Urinary bladder (tissue), 3 donors: Measurements from ENCODE around the genes CRNN, LCE3E, LCE1C, SPRR2A, S100A9, S100A16 and S100A1.

GRCh38 chr1:151654120-151654467 is 42.2 kb downstream of the SNX27 start:
- PRO-cap: no peak
- RAMPAGE, long total RNA: no peak

GRCh38 chr1:151717909-151718656 is 1.5 kb upstream of the CELF3 start:
- PRO-cap: no peak
- RAMPAGE, long total RNA: no peak

DNA sequence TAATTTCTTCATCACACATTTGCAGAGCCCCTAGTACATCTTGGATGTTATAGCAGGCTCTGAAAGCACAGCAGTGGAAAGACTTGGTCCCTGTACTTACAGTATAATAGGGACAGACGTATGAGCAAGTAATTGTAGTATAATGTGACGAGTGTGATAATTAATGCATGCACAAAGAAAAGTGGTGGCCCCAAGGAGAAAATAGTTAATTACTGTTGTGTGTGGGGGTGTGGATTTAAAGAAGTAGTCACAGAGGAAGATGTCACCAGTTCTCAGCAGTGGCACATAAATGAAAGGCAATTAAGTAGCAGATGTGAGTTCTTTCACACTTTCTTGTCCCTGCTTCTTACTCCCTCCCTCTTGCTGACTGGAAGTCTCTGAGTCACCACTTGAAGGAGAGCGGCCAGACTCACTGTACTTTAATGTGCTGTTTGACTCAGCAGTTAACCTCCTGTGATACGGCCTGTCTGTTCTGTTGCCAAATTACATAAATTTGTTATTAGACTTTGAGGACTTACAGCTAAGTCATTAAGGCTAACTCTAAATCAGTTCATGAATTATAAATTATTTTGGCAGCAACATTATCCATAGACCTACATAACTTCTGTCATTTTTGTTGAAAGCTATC is 20.8 kb downstream of the S100A10 start:
- PRO-cap: no peak
- RAMPAGE, long total RNA: no peak

GRCh38 chr1:152313234-152313744 is 11.8 kb downstream of the FLG start:
- PRO-cap: no peak
- RAMPAGE, long total RNA: no peak

DNA sequence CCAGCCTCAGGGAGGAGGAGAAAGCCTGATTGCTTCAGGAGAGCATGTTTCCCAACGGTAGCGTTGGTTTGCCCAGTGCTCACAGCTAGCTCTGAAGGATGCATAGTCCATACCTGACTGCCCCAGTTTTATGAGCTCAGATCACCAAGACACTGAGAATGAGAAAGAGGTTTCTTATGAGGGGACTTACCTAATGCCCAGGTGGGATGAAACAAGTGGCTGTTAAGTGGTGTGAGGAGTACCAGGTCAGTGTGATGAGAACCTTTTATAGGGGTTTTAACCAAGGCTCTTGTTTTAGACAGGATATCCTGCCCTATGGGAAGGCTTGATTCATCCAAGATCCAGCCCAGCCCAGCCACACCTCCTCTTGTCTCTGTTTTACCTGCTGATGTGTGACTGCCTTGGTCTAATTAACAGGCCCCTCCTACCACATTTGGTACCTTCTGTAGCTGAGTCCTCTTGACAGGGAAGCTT is at the start of gene CRNN:
TSS of gene CRNN (minus strand) at position 240 of the 474 bp plus-strand sequence.
- PRO-cap: no peak
- RAMPAGE, long total RNA: no peak

- PRO-cap: no peak
- RAMPAGE, long total RNA: no peak
Measured at GRCh38 chr1:152566559-152566895, at the start of gene LCE3E. Gene LCE3E (minus strand): TSS chr1:152566780.

DNA sequence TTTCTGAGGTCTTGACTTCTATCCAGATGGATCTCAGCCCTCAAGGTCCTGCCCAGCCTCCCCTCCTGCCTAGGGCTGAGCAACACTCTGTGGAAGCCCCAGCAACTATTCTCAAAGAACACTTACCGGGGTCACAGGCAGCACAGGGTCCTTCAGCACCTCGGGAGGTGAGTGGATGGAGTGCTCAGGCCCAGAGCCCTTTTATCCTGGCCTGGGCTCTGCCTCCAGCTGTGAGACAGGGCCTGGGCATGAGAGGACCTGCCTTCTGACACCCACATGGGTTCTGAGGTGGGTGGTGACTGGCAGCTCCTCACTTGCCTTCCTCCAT is at the start of gene LCE1C:
TSS of gene LCE1C (minus strand) at position 177 of the 328 bp plus-strand sequence.
- PRO-cap: no peak
- RAMPAGE, long total RNA: no peak

DNA sequence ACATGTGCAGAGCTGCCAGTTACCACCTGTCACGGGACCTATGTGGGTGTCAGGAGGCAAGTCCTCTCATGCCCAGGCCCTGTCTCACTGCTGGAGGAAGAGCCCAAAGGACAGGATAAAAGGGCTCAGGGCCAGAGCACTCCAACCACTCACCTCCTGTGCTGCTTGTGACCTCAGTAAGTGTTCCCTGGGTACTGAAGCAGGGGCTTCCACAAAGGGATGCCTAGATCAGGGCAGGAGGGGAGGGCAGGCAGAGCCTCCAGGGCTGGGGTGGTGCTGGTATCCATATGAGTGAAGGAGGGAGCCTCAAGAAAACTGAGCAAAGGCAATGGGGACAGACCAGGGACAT is 590 bp upstream of the LCE1B start:
- PRO-cap: no peak
- RAMPAGE, long total RNA: no peak

- PRO-cap: no peak
- RAMPAGE, long total RNA: no peak
Measured at GRCh38 chr1:153057267-153057781, at the start of gene SPRR2A. Gene SPRR2A (minus strand): TSS chr1:153057512.

DNA sequence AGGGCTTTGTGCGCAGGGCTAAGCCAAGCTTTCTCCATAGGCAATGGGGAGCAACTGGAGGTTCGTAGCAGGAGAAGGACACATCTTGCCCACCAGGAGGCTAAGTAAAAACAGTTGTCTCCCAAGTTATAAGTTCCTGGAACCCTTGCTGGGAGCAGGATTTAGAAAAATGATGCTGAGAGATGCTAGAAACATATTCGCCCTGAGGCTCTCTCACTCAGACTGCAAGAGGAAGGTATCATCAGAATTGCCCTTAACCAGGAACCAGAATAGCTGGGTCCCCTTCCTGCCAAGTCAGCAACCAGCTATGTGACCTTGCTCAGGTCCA is 717 bp upstream of the S100A9 start:
- PRO-cap: no peak
- RAMPAGE, long total RNA: no peak

- PRO-cap: no peak
- RAMPAGE, long total RNA: start-site peak on the plus strand at chr1:153357854-153357881, 27 and 256 reads in 2 replicates
Measured at GRCh38 chr1:153357545-153358580, at the start of gene S100A9. Gene S100A9 (plus strand): TSS chr1:153357854.

DNA sequence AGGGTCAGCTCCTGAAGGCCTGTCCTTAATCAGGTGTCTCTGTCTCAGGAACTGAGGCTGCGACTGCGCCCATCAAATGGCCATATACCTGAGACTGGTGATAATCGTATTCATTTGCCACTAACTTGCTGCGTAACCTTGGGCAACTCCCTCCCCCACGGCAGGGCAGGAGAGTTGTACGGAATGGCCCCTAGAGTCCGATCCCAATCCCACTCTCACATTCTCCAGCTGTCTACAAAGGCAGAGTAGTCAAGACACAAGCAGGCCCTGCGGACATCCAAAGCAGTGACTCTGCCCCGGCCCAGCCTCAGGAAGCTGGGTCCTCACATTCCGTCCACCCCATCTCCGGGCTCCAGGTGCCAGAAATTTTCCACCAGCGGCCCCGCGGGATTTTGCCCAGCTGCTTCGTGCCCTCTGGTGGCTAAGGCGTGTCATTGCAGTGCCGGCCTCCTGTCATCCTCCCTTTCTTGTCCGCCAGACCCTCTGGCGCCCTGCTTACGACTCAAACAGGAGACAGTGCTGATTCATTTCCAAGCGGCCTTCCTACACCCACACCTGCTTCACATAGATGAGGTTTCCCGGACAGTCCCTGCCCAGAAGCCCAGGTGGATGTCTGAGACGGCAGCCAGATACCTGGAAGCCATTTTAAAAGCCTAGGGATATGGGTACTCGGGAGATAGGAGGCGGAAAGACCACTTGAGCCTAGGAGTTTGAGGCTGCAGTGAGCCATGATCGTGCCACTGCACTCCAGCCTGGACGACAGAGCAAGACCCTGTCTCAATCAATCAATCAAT is 2.9 kb upstream of the S100A2 start:
- PRO-cap: bidirectional peak, plus-strand start at position 527 of the sequence, minus-strand start at position 347 of the sequence
- RAMPAGE, long total RNA: no peak

- PRO-cap: no peak
- RAMPAGE, long total RNA: no peak
Measured at GRCh38 chr1:153577392-153578108, 11.9 kb upstream of the S100A2 start.

GRCh38 chr1:153610825-153611565 is 1.9 kb downstream of the S100A16 start:
- PRO-cap: no peak
- RAMPAGE, long total RNA: no peak

- PRO-cap: bidirectional peak, plus-strand start at chr1:153613287, minus-strand start at chr1:153613069
- RAMPAGE, long total RNA: start-site peak on the minus strand at chr1:153612987-153613107, 503 and 299 reads in 2 replicates
Measured at GRCh38 chr1:153612488-153613645, at the start of gene S100A16. Gene S100A16 (minus strand): TSS chr1:153613137.

DNA sequence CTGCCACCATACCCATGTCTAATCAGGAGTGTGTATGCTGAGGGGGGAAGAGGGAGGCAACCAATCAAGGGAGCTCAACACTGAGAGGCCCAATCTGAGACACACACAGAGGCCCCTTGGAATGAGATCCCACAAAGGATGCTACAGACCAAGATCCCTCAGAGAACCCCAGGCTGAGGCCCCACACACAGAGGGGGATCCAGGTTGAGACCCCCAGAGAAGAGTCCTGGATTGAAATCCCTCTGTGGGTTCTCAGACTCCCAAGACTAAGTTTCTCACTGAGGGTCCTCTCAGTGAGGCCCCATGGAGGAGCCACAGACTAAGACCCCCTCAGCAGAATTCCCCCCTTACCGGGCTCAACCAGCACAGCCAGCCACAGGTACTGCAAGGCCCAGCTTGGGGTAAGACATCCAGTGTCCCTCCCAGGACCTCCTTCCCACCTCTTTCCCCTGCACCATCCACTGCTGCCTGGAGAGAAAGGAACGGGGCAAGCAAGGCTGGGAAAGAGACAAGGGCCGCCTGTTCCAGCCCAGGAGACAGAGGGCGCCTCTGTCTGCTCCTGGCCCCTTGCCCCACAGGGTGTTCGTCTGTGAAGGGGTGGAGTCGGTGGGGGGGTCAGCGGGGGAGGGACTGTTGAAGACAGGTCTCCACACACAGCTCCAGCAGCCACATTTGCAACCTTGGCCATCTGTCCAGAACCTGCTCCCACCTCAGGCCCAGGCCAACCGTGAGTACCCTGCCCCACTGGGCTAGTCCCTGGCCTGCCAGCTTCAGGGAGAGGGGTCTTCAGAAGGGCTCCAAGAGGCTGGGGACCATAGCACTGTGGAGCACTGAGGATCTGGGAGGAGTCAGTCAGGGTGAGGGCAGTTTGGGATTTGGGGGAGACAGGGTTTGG is at the start of gene S100A1:
TSS of gene S100A1 (plus strand) at position 665 of the 895 bp plus-strand sequence.
- PRO-cap: no peak
- RAMPAGE, long total RNA: no peak

GRCh38 chr1:153645248-153646374 is 11.7 kb downstream of the CHTOP start:
- PRO-cap: no peak
- RAMPAGE, long total RNA: no peak

- PRO-cap: no peak
- RAMPAGE, long total RNA: no peak
Measured at GRCh38 chr1:153662006-153662869, 3.7 kb downstream of the SNAPIN start.

DNA sequence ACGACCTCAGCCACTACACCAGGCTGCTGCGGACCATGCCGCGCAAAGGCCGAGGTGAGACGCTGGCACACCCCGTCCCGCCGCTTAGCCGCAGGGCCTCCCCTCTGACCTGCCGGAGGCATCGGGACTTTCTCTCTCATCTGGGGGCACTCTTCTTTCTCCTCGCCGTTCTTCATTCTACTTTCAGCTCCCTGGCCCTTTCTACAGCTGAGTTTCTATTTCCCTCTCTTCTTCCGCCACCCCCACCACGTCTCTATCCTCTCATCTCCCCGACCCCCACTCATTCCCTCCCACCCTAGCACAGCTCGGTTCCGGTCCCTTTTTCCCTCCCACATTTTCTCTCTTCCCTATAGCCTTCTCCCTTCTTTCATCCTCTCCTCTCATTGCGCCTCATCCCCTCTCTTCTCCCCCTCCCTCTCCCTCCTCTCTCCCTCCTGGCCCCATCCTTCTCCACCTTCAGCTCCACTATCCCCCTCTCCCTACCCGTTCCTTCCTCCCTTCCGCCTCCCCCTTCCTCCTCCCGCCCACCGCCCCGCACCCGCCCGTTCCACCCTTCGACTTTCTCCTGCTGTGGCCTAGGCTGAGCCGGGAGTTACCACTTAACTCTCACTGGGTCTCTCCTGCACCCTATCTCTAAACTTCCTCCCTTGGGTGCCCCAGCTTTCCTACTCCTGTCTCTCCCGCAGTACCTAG is 1.4 kb downstream of the NPR1 start:
- PRO-cap: no peak
- RAMPAGE, long total RNA: no peak

GRCh38 chr1:153768209-153768747 is 6.9 kb upstream of the SLC27A3 start:
- PRO-cap: no peak
- RAMPAGE, long total RNA: no peak